ENCODE data around the genes SARS1, MYBPHL and GNAI3.

- PRO-cap: no peak
- RAMPAGE, long total RNA: no peak
Measured at GRCh38 chr1:108601350-108602064, 41.6 kb downstream of the EEIG2 start.

DNA sequence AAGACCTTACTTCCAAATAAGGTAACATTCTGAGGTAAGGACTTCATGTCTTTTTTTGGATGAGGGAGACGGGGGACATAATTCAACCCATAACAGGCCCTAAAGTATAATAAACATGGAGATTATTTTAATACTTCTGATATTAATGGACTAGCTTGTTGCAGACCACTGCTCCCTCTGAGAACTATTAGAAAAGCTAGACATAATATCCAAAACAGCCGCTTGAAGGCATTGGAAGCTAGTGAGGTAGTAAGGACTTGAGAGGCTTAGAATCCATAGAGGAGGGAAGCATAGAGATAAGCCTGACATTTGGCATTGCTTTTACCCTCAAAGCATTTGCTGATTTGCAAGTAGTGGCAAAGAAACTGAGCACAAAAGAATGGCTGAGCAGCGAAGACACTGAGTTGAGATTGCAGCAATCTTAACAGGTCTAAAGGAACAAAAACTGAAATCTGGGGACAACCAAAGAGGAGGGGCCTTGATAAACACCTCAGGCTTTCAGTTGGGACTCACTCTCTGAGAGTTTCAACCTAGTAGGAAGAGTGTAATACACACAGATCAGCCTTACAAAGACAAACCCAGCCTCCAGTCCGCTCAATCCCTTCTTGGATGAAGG, 43.1 kb downstream of the EEIG2 start:
- PRO-cap: no peak
- RAMPAGE, long total RNA: no peak

- PRO-cap: no peak
- RAMPAGE, long total RNA: no peak
Measured at GRCh38 chr1:108603574-108604660, 44.0 kb downstream of the EEIG2 start.

GRCh38 chr1:108814756-108815081, 42.2 kb downstream of the AKNAD1 start:
- PRO-cap: no peak
- RAMPAGE, long total RNA: no peak

DNA sequence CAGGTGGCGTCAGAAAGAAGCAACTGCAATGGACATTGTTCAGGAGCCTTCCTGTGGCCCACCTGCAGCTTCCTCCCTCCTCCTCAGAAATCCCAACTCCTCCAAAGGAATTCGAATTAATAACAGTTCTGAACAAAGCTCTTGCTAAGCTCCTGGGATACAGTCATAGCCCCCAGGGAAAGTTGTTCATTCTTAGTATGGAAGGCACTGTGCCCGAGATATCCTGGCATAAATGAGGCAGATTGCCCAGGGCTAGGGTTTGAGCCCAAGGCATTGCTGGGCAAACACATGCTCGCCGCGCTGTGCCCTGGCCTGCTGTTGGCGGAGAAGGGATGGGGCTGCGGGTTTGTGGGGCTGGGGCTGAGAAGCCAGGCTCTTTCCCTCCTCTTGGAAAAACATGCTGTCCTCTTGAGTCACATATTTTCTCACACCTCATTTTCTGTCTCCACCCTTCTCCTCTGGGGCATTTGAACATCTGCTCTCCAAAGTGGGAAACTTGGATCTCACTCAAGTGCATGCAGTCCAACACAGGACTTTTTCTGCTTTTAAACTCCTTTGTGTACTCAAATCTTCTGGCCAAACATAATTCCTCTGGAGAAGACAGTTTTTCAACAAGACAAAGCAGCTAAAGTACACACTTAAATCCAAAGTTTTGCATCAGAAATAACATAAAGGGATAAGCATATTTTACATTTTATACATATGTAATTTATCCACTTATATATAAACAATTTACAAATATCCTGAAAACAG, 28.4 kb downstream of the AKNAD1 start:
- PRO-cap: no peak
- RAMPAGE, long total RNA: no peak

DNA sequence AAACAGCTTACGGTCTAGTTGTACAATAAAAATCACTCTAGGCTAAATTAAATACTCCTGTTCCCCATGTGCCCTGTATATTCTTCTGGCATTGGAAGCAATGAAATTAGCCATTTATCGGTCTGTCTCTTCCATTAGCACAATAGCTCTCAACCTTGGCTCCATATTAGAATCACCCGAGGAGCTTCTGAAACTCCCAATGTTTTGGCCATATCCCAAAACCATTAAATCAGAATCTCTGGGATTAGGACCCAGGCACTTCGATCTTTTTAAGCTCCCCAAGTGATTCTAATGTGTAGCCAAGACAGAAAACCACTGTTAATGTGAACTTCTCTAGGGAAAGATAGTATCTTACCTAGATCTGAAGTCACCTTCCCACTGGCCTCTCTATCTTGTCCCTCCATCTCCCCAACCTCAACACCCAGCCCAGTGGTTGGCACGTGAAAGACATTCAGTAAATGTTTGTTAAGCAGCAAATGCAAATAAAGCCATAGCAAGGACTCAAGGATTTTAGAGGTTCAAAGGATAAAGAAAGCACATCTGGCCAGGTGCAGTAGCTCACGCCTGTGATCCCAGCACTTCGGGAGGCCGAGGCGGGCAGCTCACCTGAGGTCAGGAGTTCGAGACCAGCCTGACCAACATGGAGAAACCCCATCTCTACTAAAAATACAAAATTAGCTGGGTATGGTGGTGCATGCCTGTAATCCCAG, 9.9 kb downstream of the CLCC1 start:
- PRO-cap: no peak
- RAMPAGE, long total RNA: no peak

DNA sequence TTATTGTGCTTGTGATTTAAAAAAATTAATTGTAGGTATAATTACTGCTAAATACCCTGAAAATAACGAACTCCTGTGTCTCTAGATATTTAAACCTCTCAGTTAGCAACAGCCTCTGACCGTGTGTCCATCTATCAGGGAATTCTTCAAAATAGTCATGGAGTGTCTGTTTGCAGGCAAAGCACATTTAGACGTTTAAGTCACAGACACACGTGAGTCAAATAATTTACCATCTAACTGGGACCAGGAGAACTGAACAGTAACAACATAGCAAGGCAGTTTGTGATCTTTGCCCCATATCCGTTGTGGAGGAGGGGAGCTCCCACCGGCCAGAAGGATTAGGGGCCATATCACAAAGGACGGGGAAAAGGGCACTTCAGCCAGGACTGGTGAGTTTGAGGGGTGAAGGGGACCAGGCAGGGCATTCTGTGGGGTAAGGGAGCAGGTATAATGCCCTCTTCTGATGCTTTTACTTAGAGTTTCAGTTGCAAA, 22.8 kb downstream of the ELAPOR1 start:
- PRO-cap: no peak
- RAMPAGE, long total RNA: no peak

- PRO-cap: no peak
- RAMPAGE, long total RNA: no peak
Measured at GRCh38 chr1:109148908-109149781, 35.2 kb downstream of the ELAPOR1 start.

DNA sequence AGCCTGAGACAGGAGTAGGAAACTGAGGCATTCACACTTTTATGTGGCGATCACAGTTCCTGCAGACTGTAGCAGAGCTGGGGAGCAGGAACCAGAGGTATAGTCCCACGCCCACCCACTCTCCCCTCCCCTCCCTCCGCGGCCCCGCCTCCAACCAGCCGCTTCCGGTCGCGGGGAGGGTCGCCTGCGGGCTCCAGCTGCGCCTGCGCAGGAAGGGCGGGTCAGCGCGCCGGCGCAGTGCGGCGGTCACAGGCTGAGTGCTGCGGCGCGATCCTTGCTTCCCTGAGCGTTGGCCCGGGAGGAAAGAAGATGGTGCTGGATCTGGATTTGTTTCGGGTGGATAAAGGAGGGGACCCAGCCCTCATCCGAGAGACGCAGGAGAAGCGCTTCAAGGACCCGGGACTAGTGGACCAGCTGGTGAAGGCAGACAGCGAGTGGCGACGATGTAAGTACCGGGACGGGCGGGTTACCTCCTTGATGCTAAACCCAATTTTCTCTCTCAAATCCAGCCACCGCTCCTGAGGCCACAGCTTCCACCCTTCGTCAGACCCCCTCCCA, at the start of gene SARS1:
Gene SARS1 (plus strand): TSS at position 235 of the 558 bp plus-strand sequence.
- PRO-cap: bidirectional peak, plus-strand start at position 210 of the sequence, minus-strand start at position 73 of the sequence
- RAMPAGE, long total RNA: start-site peak on the plus strand centred at position 250 of the sequence, 80 bp wide, 1,491 and 1,327 reads in 2 replicates

- PRO-cap: no peak
- RAMPAGE, long total RNA: no peak
Measured at GRCh38 chr1:109249880-109250651, 727 bp downstream of the CELSR2 start.

DNA sequence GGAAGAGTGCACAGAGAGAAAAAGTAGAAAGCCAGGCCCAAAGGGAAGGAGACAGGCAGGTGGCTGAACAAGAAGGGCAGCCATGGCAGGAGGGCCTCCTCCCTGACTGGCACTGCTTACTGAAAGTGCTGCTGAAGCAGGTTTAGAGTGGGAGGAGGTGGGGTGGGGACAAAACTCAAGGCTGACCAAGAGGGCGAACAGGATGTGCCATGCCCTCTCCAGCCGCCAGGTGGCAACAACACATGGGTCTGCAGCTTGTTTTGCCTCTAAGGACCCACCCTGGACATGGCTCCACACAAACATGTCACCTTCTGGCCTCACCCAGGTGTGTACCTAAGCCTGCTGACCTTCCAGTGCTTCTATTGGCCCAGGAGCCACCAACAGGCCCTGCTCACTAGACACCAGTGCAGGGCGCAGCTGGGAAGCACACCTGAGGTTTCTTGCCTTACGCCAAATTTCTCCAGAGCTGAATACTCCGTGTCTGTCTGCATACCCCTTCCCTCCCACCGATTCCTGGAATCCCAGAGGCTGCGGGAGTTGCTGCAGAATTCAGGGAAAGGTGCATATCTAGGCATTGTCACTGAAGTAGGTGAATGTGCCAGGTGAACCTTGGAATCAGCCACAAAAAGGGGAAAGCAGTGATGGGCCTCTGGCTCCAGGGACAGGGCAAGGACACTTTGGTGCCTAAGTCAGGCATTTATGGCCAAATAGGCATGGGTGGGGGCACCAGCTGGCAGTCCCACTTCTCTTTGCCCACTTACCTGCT, 5.4 kb downstream of the PSRC1 start:
- PRO-cap: no peak
- RAMPAGE, long total RNA: no peak

GRCh38 chr1:109305723-109306492, 903 bp downstream of the MYBPHL start:
- PRO-cap: no peak
- RAMPAGE, long total RNA: no peak

DNA sequence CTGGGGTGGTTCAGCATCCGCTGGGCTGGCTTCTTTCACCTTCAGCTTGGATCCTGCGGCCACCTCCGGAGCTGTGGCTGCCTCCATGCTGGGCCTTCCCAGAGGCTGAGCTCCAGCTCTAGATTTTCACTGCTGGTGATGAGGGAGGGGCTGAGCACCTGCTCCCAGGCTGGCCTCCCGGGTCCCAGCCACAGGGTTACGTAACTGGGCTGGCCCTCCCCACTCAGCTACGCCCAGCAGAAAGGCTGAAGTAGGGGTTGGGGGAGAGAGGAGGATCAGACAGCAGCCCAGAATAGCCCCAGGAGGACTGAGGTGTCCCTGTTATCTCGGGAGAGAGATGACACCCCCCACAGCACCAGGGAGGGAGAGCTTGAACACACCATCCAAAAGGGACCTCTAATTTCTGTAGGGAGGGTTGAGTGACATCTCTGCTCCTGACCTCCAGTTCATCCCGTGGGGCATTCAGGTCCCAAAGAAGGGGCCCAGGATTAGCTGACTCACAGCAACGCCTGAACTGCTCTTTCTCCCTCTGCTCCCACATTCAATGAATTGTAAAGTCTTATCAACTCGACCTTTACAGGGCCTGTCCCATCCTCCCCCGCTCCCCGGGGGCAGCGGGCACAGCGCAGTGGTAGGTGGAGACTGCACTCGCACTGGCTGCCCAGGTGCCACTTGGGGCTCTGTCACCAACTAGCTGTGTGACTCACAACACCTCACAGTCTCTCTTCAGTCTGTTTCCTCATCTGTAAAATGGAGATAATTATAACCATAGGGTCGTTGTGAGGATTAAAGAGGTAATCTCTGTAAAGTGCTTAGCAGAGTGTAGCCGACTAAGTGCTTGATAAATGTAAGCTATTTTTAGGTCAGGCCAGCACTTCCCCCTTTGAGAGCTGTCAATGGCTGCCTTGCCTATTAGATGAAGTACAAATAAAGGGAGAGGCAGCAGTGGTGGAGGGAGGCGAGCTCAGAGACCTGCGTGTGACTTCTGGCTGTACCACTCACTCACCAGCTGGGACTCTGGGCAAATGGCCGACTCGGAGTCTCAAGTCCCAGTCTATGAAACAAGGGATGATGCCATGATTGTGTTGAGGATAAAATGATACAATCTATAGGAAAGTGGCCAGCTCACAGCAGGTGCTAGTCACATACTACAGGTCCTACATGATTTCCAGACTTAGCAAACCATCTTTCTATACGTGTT, at the start of gene MYBPHL:
Gene MYBPHL (minus strand): TSS at position 107 of the 1,201 bp plus-strand sequence.
- PRO-cap: bidirectional peak, plus-strand start at position 871 of the sequence, minus-strand start at position 546 of the sequence
- RAMPAGE, long total RNA: no peak

GRCh38 chr1:109415100-109415637, 11.1 kb downstream of the PSMA5 start:
- PRO-cap: no peak
- RAMPAGE, long total RNA: no peak

GRCh38 chr1:109509216-109509445, 396 bp downstream of the AMIGO1 start:
- PRO-cap: no peak
- RAMPAGE, long total RNA: no peak

GRCh38 chr1:109546714-109547474, 1.5 kb upstream of the GNAI3 start:
- PRO-cap: no peak
- RAMPAGE, long total RNA: no peak

- PRO-cap: bidirectional peak, plus-strand start at chr1:109548635, minus-strand start at chr1:109548509
- RAMPAGE, long total RNA: start-site peak on the plus strand at chr1:109548608-109548638, 291 and 400 reads in 2 replicates
Measured at GRCh38 chr1:109548337-109549691, at the start of gene GNAI3. Gene GNAI3 (plus strand): TSS chr1:109548615.

DNA sequence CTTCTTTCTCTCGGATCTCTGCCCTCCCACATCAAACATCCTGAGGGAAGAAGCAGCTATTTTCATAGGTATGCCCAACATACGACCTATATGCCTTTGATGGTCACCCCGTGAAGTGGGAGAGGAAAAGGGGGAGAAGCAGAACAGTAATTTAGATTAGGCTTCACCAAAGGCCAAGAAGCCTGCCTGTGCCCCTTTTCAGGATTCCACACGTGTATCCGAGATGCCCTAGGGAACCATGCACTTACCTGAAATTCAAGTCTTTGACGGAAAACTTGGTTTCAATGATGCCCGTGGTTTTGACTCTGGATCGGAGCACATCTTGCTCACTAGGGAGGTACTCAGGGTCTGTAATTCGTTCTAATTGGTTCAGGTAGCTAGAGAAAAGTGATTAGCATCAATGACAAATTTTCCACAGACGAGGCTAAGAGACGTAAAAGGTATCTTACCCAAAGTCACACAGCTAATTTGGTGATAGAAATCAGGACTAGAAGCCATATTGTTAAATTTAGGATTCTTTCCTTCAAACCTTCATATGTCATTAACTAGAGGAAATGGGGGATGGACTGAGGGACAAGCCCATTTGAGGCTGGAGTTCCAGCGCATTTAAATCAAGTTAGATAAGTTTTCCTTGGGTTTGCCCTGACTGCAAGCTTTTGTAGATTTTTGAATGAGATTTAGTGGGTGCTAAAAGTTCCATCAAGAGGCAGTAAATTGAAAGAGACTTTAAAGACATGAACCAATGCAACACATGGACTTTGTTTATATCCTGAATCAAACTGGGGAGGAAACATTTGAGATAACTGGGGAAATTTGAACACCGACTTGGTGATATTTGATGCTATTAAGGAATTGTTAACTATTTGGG, 13.1 kb downstream of the GNAT2 start:
- PRO-cap: no peak
- RAMPAGE, long total RNA: no peak

DNA sequence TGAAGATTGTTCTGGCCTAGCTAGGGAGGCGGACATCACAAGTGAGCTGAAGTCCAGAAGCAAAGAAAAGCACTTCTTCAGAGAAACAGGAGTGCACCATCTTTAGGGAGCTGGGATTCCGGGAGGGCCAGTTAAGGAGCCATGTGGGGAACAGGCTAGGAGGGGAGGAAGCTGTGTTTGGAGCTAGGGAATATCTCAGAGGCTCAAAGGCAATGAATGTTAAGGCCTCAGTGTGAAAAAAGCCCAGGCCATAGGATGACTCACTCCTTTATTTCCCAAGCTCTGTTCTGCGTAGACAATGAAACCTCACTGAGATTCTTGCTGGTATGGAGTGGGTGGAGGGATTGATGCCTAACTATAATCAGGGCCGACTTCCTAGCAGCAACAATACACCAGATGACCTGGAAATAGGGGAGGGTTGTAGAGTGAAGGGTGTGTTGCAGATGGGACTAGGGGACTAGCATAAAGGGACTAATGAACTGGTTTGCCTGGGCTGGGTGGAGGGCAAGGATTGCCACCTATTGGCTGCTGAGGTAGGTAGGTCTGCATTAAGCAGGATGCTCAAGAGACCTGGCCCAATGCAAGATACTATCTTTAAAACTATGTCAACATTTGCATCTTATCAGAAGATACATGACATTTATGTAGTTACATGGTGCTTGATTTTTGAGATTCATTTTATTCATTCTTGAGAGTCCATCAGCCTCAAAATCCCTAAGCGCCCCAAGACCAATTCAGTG, 2.0 kb downstream of the GNAT2 start:
- PRO-cap: no peak
- RAMPAGE, long total RNA: no peak

DNA sequence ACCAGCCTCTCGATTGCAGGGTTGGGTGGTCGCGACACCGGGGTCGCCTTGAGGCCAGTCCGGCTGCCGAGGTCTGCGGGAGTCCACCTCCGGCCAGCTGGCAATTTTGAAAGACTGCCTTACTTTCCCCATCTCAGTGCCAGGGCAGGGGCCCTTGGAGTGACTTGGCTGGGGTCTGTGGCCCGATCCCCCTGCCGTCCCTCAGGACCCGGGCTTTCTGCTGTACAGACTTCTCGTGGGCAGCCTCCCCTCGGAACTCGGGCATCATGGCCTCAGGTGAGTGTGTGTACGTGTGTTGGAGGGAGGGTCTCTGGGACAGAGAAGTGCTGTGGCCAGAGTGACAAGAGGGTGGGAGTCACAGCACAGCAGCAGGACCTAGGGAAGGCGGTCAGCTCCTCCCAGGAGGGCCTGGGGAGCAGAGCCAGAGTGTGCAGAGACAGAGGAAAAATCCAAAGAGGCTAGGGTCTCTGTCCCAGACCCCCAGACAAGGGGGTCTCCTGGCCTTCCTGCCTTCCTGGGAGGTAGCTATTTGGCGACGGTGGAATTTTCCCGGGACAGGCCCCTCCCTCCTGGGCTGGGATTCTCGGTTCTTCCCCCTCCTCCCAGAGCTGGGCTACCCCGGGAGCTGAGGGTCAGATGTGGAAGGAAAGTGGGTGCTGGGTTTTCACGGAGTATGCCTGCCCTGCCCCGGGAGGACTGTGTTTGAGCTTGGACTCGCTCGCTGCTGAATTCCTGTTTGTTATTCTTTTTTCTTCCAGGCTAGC, 548 bp downstream of the AMPD2 start:
- PRO-cap: no peak
- RAMPAGE, long total RNA: no peak

Data from Karpas-422 (cell line).